Measurements from ENCODE around the genes HAGH, RNF151, NPW, NTHL1, MLST8, DNASE1L2 and RNPS1.

GRCh38 chr16:1565396-1565735, 31.9 kb downstream of the TMEM204 start:
- PRO-cap = no peak

- PRO-cap = no peak
Measured at GRCh38 chr16:1612733-1613199, 606 bp downstream of the CRAMP1 start.

DNA sequence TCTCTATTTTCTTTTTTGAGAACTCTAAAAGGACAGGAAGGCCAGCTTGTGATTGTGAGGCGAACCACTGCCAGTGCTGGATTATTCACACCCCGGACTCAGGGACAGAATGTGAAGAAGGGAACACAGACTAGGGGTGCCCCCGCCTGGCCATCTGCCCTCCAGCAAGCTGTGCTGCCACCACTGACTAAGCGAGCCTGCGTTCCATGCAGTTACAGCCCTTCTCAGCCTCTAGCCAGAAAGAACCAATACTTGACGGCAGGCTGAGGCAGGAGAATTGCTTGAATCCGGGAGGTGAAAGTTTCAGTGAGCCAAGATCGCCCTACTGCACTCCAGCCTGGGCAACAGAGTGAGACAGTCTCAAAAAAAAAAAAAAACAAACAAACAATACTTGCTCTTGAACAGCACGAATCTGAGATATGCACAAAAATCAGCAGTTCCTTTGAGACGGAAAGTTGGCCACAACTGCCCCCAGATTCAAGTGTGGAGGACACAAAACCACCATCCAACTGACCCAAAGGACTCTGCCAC, 2.7 kb downstream of the HAGH start:
- PRO-cap = no peak

DNA sequence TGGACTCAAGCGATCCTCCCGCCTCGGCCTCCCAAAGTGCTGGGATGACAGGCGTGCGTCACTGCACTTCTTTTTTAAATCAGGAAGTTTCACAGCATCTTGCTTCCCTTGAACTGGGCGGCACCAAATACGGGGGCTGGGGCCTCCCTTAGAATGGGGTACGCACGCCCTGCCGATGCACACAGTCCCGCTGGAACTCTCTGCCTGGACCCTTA, 917 bp downstream of the HAGH start:
- PRO-cap = no peak

DNA sequence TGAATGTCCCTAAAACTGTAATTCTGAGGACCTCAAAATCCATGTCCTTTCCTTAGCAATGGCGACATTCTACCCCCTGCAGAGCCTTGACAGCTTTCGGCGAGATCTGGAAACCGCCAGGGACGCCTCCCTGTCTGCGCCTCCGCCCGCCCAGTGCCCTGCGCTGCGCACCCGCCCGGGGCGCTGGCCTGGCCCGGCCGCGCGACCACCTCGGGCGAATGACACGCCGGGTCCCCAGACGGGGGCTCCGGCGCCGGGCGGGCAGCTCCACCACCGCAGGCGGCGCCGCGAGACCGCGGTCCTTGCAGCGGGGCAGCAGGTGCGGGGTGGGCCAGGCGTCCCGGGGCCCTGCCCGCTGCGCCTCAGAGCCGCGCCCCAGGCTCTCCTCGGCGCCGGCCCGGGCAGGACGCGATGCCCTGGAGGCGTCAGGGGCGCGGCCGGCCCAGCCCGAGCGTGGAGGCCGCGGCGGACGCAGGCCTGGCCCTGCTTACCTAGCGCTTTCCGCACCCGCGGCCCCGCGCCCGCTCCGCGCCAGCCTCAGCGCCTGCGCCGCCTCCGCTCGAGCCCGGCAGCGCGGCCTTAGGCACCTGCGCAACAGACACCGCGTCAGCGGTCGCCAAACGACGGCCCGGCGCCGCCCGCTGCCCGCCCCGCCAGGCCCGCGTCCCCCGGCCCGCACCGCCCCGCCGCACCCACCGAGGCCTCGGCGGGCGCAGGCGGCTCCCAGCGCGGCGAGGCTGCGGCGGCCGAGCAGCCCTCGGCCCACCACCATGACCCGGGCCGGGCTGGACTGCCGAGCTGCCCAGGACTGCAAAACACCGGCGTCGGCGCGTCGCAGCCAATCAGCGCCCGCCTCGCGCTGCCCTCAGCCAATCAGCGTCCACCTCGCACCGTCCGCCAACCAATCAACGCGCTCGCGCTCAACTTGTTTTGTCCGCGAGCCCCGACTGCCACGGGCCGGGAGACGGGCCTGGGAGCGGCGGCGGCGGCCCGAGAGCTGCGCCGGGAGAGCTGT, at the start of gene HAGH:
TSS of gene HAGH (minus strand) at position 810 of the 1,015 bp plus-strand sequence.
- PRO-cap = bidirectional peak, plus-strand start at position 953 of the sequence, minus-strand start at position 772 of the sequence

DNA sequence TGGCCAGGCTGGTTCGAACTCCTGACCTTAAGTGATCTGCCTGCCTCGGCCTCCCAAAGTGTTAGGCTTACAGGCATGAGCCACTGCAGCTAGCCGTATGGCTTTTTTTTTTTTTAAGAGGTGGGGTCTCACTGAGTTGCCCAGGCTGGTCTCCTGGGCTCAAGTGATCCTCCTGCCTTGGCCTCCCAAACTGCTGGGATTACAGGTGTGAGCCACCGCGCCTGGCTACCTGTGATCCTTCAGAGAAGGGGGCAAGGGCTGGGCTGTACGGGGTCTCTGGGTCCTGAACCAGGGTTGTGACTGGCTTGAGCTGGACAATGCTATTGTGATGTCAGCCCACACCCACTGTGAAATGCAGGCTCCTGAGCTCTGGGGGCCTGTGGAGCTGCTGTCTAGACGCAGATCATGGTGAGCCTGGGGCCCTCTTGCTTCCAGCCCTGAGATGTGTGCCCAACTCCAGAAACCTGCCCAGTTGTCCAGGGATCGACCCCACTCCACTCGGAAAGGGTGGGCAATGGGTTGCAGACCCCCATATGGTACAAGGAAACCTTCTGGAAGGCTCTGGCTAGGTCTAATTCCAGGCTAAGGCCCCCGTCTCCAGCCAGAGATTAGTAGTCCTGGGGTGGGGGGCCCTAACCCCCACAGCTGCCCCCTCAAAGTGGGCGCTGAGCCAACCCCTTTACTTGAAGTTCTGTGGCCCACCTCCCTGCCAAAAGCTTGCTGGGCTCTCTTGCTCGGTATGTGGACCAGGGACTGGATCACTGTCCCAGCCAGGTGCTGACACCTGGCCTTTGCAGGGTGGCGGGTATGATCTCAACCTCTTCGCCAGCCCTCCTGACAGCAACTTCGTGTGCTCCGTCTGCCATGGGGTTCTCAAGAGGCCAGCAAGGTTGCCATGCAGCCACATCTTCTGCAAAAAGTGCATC, at the start of gene RNF151:
TSS of gene RNF151 (plus strand) at position 380 of the 926 bp plus-strand sequence.
- PRO-cap = no peak

DNA sequence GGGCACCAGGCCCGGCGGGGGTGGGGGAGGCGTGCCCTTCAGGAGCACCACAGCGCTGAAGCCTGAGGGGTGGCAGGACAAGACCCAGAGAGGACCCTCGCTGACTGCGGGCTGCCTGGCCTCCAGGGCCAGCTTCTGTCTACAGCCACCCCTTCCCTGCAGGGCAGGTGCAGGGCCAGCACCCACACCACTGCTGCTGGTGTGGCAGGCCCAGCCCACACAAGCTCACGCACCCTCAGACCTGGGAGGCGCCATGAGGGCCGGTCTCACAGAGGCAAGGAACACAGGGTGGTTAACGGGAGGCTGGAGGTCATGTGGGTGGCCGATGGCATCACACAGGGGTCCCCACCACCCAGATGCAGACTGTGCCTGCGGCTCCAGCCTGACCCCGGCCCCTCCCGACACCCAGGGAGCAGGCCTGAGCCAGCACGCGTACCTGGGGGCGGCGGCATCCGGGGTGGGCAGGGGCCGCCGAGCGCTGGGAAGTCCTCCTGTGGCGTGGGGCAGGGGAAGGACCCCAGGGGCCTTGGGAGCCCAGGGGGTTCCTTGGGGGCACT, 9.4 kb downstream of the SYNGR3 start:
- PRO-cap = no peak

DNA sequence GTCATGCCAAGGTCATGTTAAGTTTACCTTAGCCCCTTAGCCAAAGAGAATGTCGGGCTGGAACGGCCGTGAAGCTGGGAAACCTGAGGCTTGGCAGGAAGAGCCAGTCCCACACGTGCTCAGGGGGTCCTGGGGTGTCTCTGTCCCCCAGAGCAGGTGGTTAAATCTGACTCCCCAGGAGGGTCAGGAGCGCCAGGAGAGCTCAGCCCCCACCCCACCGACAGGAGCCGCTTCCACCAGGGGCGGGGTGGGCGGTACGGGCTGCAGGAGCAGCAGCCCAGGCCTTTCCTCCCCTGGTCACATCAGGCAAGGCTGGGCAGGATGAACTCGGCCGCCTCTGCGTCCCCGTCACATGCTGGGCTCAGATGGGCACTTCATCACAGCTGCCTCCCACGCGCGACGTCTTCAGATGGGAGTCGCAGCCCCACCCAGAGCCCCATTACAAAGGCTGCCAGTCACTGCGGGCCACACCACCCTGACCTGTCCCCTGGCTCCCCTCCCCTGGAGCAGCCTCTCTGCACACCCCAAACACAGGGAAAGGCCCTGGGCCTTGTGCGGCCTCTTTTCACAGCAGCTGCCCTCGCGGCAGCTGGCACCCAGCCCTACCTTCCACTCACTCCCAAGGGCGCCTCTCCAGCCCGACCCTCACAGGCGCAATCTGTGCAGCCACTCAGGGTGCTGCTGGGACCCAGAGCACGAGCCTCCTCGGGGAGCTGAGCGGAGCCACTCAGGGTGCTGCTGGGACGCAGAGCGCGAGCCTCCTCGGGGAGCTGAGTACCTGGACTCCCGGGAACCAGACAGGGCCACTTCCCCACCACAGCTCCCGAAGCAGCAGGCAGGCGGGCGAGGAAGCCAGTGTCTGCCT, 14.7 kb upstream of the NPW start:
- PRO-cap = no peak

DNA sequence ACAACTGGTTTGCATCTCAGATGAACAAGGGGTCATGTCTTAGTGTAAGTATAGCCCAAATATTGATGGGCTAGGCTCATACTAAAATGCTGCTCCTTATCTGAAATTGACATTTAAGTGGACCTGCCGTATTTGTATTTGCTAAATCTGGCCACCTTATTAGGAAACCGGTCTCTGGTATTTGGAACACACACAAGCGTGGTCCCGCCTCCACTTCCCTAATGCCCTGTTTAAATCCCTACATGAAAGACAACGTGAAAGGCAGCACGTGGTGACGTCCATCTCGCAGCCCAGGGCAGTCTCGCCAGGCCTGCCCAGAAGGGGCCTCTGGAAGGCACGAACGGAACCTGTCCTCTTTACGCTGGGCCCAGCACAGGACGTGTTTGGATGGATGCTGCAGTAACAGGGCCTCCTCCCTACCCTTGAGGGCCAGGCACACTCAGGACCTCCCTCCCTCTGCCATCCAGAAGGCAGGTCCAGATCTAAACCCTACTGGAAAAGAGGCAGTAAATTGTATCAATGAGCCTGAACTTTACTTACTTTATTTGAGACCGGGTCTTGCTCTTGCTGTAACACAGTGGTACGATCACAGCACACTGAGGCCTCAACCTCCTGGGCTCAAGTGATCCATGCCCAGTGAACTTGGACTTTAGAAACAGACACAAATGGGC, 9.4 kb upstream of the NPW start:
- PRO-cap = no peak

DNA sequence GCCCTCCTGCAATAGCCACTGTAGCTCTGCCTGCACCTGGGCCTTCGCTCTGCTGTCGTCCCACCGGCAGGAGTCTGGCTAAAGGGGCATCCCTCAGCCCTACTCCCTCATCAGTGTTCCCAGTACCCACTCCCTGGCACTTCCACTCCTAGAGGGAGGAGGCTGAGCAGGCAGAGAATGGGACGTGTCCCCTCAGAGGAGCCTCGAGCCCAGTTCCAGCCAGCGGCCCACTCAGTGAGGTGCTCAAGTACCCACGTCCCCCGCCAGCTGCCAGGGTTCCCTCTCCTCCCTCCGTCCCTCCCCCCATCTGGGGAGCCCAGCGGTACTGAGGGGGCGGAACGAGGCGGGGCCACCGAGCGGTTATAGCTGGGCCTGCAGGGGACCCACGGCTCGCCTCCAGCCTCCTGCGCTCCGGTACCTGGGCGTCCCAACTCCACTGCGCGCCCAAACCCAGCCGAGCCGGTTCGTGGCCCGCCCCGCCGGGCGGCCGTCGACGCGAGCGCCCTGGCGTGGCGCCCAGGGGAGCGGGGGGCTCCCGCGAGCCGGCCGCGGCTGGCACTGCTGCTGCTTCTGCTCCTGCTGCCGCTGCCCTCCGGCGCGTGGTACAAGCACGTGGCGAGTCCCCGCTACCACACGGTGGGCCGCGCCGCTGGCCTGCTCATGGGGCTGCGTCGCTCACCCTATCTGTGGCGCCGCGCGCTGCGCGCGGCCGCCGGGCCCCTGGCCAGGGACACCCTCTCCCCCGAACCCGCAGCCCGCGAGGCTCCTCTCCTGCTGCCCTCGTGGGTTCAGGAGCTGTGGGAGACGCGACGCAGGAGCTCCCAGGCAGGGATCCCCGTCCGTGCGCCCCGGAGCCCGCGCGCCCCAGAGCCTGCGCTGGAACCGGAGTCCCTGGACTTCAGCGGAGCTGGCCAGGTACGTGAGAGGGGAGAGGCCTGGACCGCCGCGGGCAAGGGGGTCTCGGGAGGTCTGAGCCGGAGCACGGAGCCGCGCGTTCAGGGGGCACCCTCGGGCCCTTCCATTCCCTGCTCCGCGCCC, at the start of gene NPW:
TSS of gene NPW (plus strand) at position 388 of the 1,038 bp plus-strand sequence.
- PRO-cap = no peak

DNA sequence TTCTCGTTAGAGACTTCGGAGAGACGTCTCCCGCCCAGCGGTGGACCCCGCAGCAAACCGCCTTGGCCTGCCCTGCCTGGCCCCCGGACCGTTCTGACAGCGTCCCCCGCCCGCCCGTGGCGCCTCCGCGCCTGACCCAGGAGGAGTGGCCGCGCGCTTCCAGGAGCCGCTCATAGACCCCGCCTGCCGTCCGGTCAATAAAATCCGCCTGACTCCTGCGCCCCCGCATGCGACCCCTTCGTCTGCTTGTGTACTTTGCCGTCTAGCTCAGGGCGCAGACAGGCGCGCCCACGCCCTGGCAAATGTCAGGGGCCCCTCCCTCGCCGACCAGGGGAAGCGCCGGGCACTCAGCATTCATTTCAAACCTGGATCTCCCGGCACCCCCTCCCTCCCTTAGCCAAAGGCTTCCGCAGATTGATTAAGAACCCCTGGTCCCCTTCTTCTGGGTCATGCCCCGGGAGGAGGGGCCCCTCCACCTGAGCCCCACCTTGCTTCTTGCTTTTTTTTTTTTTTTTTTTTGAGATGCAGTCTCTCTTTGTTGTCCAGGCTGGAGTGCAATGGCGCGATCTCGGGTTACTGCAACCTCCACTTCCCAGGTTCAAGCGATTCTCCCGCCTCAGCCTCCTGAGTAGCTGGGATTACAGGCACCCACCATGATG, 1.1 kb downstream of the NPW start:
- PRO-cap = no peak

DNA sequence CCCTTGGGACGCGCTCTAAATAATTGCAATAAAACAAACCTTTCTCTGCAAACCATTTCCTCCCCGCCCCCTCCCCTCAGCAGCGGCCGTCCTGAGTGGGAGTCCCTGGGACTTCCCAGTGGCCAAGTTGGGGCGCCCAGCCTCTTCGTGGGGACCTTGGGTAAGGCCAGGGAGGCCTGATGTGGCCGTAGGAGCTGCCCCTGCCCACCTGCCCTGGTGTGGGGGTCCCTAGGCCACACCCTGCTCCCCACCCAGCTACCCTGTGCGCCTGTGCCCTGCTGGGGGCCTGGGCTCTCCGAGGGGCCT, 9.2 kb downstream of the NTHL1 start:
- PRO-cap = no peak

DNA sequence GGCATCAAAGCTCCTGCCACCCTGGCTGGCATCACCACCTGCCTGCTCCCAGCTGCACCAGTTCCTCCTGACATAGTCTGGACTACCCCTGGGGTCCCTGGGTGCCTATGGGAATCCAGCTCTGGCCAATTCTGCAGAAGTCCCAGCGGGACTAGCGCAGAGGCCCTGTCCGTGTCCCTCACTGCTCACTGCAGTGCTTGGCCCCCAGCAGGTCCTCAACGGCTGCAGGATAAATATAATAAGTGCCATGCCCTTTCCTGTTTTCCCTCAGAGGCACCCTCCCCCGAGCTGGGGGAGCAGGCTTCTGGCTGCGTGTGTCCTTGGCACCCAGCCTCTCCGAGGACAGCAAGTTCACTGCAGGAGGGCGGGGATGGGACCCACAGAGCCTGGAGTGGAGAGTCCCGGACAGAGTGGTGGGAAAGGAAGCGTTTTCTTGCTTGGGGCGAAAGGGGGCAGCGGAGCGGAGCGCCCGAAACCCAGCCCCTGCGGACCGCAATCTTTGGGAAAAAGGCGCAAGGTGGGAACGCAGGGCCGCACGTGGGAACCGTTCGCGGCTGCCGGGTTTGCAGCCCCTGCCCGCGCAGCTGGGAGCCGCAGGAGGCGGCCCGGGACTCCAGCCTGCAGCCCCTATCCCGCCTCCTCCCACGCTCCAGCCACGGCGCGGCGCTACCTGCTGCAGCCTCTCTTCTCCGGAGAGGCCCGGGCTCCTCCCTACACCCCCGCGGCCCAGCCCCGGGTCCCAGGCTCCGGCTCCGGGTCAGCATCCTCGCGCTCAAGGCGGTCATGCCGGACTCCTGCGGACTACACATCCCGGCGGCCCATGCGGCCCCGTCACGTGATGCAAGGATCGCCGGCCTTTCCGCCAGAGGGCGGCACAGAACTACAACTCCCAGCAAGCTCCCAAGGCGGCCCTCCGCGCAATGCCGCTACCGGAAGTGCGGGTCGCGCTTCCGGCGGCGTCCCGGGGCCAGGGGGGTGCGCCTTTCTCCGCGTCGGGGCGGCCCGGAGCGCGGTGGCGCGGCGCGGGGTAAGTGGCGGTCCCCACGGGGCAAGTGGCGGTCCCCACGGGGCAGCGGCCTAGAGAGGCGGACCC, at the start of gene NTHL1:
TSS of gene NTHL1 (minus strand) at position 796 of the 1,093 bp plus-strand sequence.
- PRO-cap = no peak

- PRO-cap = no peak
Measured at GRCh38 chr16:2091294-2091928, 43.6 kb downstream of the TSC2 start.

- PRO-cap = no peak
Measured at GRCh38 chr16:2096984-2097798, 38.5 kb downstream of the PKD1 start.

- PRO-cap = unidirectional peak, plus-strand start at chr16:2135551
Measured at GRCh38 chr16:2134848-2135607, 670 bp downstream of the PKD1 start.

DNA sequence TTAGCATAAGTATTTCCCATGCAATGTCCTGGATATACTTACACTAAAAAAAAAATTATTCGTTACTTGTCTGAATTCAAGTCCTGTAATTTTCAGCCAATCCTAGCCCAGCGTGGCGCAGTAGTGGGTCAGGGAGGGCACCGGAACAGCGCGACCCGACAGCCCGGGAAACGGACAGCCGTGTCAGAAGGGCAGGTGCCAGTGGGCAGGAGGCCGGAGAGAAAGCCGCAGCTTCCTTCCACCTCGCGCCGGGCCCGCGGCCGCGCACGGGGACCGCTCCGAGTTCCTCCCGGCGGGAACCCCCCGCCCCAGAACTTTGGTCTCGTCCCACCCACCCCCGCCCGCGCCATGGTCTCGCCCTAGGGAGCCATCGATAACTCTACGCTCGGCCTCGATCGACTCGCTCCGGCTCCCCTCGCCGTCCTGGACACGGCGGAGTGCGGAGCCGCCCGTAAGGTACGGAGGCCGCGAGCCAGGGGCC, at the start of gene MLST8:
TSS of gene MLST8 (plus strand) at position 398 of the 481 bp plus-strand sequence.
- PRO-cap = unidirectional peak, plus-strand start at position 186 of the sequence; bidirectional peak, plus-strand start at position 421 of the sequence, minus-strand start at position 268 of the sequence

DNA sequence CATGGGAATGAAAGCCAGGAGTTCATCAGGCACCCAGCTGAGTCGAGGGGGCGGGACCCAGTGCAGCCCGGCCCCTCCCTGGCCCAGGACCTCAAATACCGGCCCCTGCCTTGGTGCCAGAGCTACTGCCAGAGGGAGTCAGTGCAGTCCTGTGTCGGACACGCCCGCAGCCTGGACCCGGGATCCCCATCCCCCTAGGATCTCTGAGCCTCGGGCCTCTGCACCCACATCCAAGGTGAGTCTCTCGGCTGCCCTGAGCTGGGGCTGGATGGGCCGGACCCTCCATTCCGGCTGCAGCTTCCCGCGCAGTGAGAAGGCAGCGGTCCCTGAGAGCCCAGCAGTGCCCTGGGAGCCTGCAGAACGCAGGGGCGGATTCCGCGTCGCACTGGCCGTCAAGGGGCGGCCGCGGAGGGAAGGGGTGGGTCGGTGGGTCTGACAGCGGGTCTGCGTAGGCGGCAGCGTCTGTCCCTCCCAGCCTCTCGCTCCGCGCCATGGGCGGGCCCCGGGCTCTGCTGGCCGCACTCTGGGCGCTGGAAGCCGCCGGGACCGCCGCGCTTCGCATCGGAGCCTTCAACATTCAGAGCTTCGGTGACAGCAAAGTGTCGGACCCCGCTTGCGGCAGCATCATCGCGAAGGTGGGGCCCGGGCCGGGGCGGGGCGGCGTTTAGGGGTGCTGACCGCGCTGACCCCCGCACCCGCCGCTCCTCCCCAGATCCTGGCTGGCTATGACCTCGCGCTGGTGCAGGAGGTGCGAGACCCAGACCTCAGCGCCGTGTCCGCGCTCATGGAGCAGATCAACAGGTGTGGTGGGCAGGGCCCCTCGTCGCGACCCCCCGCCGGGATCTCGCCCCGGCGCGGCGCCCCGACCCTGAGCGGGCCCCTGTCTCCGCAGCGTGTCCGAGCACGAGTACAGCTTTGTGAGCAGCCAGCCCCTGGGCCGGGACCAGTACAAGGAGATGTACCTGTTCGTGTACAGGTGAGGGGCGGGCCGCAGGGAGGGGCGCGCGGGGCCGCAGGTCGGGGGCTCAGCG, at the start of gene DNASE1L2:
TSS of gene DNASE1L2 (plus strand) at position 119 of the 1,031 bp plus-strand sequence.
- PRO-cap = no peak

DNA sequence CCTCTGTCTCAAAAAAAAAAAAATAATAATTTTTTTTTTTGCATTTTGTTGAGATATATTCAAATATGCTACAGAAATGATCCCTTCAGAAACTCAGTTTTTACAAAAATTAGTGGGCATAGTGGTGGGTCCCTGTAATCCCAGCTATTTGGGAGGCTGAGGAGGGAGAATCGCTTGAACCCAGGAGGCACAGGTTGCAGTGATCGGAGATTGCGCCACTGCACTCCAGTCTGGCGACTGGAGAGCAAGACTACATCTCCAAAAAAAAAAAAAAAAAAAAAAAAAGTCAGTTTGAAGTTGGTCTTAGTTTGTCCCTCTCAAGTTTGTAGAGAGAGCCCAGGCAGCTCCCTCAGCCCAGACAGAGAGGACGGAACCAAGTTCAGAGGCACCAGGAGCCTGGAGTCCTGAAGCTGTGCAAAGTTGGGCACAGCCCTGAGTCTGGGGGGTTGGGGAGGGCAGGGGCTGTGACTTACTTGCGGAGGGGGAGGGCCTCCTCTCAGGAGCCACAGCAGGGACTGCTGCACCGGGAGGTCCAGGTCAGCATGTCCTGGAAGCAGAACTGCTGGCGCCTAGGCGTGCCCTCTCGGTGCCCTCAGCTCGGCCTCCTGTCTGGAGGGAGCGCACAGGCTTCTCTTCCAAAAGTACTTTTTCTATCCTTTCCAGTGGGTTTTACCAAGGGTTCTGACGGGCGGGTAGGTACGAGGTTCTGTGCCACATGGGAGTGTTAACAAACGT, 1.2 kb downstream of the ECI1 start:
- PRO-cap = no peak

DNA sequence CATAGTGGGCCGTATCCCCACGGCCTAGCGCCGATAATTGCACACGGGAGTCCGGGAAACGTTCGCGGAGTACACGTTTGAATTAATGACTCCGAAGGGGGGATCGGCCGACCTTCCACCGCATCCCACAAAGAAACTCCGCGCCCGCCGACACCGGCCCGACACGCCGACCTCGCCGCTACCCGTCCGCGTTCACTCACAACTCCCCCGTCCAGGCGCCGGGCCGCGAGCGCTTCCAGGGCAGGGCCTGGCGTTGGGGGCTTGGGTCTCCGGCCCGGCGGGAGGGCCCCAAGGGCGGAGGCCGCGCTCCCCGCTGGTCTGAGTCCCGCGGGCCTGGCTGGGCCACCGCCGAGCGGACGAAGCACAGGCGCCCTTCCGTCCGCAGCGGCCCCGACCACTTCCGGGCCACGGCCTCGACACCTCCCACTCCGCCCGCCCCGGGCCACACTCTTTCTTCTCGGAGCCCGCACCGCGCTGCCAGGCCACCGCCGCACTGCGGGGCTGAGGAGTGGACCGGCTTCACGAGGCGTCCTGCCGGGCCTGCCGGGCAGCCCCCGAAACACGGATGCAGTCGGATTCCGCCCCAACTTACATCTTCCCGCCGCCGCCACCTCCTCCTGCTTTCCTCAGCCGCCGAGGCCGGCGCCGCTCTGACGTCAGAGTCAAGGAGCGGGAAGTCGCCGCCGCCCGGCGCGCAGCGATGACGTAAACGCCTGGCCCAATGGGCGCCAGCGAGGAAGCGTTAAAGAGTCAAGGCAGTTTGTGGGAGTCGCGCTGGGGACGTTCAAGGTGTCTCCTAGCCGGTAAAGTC, at the start of gene RNPS1:
TSS of gene RNPS1 (minus strand) at position 664 of the 811 bp plus-strand sequence.
- PRO-cap = unidirectional peak, minus-strand start at position 652 of the sequence